Tibial nerve (tissue), 3 donors: ENCODE results near the genes PEX12 and TBC1D3B.

DNA sequence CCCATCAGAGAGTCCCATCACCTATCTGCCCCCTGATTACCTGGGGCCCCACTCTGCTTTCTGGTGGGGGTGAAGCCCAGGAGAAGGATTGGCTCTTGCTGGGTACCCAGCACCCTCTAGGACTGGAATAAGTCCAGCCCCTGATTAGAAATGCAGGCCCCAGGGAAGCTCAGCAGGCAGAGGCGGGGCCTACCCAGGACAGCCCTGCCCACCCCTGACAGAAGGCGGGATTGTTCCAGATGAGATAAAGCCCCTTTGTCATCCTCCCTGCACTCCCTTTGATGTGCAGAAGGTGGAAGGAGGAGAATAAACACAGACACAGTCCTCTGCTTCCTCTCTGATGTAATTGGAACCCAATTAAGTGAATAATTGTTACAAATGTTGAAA is 19.0 kb downstream of the TMEM132E start:
- PRO-cap = no peak
- RAMPAGE, long total RNA, 3 experiments = no peak in any of the 3 experiments

GRCh38 chr17:35021470-35022173 is 41.3 kb downstream of the LIG3 start:
- PRO-cap = no peak
- RAMPAGE, long total RNA, 3 experiments = no peak in any of the 3 experiments

- PRO-cap = no peak
- RAMPAGE, long total RNA, 3 experiments = no peak in any of the 3 experiments
These were observed 6.0 kb downstream of the RFFL start for GRCh38 chr17:35057366-35058090.

DNA sequence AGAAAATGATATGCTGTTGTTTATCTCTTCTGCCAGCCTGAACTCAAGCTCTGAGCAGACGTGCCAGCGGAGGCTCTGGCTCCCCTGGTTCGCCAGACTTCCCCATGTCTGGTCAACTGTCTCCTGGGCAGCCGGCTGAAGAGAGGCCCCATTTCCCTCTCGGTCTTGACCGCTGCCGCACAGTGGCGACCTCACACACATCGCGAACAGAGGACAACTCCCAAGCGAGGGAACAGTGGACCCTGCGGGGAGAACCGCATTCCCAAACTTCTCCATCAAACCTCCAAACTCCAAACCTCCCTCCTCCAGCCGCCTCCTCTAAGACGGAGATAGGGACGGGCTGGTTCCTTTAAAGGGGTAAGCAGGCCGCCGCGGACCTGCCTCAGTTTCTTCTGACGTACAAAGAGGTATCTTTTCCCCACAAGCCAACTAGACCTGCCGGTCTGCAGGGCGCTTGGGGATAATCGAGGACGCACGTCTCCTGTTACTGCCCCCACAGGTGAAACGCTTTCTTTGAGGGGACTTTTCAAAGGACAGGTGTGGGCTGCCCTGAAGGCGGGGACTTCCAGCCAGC is 24.9 kb upstream of the RFFL start:
- PRO-cap = no peak
- RAMPAGE, long total RNA, 3 experiments = no peak in any of the 3 experiments

DNA sequence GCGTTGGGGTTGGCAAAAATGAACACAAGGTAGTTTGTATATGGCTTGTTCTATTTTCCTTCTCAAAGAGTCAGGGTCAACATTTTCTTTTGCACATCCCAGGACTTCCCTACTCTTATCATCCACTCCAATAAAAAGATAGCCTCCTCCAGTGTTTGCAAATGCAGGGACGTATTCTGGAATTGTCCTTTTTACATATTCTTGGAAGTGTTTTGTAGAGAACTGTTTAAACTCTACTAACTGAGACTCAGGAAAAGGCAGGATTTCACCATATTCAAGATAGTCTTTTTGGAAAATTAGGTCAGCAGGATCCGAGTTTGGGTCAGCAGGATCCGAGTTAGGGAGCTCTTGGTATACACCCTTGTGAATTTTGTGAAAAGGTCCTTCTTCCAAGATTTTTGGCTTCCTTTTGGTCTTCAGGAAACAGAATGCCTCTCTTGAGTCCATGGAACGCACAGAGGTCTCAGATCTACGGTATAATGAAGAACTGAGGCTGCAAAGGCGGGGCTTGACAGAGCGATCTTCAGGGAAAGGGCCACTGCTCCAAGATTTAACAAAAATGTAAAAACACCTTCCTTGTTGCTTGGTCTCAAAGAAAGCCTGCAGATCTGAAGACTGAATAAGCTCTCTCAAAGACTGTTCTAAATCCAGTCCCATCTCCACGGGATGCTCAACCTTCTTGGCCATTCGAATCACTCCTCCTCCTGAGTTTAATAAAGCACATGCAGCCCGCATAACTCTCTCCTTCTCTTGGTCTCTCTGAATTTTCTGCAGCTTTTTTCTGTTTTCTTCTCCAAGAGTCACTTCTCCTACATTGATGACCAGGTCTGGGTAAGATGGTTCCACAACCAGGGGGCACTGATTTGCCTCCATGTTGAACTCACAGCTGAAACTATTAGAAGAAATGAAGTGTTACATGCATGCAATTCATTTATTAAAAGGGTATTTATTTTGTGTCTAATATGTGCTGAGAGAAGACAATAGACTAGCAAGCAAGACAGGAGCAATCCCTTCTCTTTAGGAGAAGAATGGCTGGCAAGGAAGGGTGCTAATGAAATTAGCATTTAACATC is 10.2 kb downstream of the SLFN11 start:
- PRO-cap = no peak
- RAMPAGE, long total RNA, 3 experiments = no peak in any of the 3 experiments

- PRO-cap = bidirectional peak, plus-strand start at chr17:35568131, minus-strand start at chr17:35567989
- RAMPAGE, long total RNA, 3 experiments = start-site peak on the plus strand in 3 of 3 experiments, at chr17:35568095-35568126 at its widest, 21 to 70 reads per replicate
These were observed 7.5 kb upstream of the SLFN14 start for GRCh38 chr17:35567736-35568988.

DNA sequence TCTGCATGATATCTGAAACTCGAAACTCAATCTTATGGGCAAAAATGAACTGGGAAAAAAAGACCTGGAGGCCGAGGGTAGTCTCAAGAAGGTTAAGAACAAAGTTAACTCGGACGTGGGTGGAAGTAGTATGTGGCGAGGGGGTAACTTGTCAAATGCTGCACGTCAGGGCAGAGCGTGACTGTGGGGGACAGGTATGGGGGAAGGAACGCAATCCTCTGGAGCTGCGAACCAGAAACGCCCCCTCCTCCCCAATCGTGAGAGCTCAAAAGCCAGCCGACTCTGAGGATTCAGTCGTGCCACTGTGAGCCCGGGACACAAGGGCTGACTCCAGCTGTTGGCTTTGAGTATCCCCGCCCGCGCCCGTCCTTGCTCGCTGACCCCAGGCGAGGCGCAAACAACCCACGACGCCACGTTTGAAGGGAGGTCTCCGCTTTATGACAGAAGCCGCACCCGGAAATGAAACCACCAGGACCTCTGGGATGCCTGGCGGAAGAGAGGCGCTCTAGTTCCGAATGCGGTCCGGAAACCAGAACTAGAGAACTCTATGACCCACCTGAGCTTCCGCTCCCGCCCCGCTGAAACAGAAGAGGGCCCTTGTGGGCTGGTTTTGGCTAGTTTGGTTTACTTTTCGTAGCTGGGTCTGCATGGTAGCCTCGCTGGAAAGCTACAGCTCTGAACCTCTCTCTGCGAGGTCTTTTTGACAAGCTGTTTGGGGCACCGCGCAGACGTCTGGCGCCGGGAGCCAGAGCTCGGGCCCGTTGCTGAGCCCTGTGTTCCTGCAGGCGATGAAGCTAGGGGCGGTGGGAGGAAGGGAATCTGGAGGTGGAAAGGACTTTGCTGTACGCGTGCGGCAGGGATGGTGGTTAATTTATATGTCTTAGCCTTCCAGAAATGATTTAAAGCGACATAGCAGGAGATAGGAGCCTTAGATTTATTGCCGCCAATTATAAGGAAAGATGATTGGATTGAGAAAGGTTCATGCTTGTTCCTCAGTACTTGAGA is at the start of gene PEX12:
TSS of gene PEX12 (minus strand) at position 442 of the 1,005 bp plus-strand sequence.
- PRO-cap = bidirectional peak, plus-strand start at position 627 of the sequence, minus-strand start at position 439 of the sequence
- RAMPAGE, long total RNA, 3 experiments = start-site peak on the minus strand in 3 of 3 experiments, centred at positions 401 to 437 of the sequence, 14 to 54 reads per replicate

GRCh38 chr17:35712866-35713803 is 18.3 kb upstream of the RASL10B start:
- PRO-cap = no peak
- RAMPAGE, long total RNA, 3 experiments = no peak in any of the 3 experiments

DNA sequence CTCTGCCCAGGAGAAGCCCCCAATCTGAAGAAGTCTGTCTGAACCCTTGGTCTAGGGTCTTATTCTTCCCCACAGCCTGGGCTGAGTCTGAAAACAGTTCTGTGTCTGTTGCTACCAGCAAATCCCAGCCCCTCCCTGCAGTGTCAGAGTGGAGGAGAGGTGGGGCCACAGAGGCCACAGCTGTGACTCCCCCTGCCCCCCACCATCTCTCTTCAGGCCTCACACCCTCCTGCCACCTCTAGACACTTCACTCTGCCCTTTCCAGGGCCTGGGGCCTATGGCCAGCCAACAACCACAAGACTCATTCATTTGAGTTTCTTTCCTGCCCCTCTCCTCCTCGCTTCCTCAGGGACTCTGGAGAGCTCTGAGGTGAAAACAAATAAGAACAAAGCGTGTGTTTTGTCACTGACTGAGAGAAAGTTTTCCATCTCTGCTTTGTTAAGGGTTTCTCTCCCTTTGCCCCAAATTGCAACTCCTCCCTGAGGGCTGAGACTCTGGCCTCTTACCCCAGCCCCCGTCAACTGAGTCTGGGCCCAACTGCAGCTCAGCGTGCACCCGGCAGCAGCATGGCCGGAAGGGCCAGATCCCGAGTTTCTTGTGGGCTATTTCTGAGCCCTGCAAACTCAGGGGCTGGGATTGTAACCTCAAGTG is 13.1 kb downstream of the C17orf50 start:
- PRO-cap = no peak
- RAMPAGE, long total RNA, 3 experiments = no peak in any of the 3 experiments

GRCh38 chr17:35774332-35775172 is 13.9 kb downstream of the C17orf50 start:
- PRO-cap = no peak
- RAMPAGE, long total RNA, 3 experiments = no peak in any of the 3 experiments

GRCh38 chr17:35799966-35800419 is 4.6 kb upstream of the MMP28 start:
- PRO-cap = unidirectional peak, minus-strand start at chr17:35800057
- RAMPAGE, long total RNA, 3 experiments = no peak in any of the 3 experiments

DNA sequence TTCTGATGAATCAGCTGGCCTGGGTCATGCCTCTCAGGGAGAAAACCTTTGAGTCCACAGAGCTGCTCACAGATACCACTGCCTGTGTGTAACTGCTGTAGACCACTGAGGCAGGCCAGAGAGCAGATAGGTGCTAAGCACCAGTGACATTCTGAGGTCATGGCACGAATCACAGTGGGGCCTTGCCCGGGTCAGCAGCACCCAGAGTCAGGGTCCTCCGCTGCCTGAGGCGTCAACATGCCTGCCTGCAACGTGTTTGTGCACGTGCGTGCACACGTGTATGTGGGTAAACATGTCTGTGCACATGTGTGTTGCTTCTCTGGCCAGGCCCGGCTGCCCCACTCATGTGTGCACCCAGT is at the start of gene TBC1D3B:
TSS of gene TBC1D3B (minus strand) at position 153 of the 359 bp plus-strand sequence.
- PRO-cap = no peak
- RAMPAGE, long total RNA, 3 experiments = no peak in any of the 3 experiments

- PRO-cap = no peak
- RAMPAGE, long total RNA, 3 experiments = no peak in any of the 3 experiments
These were observed 7.3 kb downstream of the MYO19 start for GRCh38 chr17:36527108-36527953.

DNA sequence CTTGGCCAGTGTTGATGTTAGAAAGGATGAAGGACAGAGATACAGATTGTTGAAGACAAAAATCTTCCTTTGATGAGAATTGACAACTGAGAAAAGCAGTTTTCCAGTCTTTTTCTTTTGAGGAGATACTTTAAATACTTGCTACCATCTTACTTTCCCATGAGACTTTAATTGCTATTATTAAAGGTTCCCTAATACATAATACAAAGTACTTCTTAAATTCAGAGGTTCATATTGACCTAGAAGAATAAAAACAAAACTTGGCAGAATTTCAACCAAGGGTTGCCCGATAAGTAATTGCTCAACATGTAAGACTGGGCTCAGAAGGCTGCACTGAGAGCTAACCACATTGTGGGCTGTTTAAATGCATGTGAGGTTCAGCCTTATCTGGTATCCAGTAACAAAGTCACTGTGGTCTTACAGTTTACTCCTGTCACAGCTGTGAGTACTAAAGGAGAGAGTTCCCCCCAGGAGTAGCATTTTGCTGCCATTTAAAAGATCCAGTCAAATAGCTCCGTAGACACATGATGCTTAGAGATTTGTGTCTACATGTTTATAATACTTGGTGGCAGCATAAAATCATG is 1.7 kb upstream of the DHRS11 start:
- PRO-cap = no peak
- RAMPAGE, long total RNA, 3 experiments = no peak in any of the 3 experiments

GRCh38 chr17:36594481-36595382 is 3.1 kb downstream of the DHRS11 start:
- PRO-cap = no peak
- RAMPAGE, long total RNA, 3 experiments = no peak in any of the 3 experiments

- PRO-cap = no peak
- RAMPAGE, long total RNA, 3 experiments = no peak in any of the 3 experiments
These were observed 141.3 kb downstream of the AATF start for GRCh38 chr17:37089915-37090543.

DNA sequence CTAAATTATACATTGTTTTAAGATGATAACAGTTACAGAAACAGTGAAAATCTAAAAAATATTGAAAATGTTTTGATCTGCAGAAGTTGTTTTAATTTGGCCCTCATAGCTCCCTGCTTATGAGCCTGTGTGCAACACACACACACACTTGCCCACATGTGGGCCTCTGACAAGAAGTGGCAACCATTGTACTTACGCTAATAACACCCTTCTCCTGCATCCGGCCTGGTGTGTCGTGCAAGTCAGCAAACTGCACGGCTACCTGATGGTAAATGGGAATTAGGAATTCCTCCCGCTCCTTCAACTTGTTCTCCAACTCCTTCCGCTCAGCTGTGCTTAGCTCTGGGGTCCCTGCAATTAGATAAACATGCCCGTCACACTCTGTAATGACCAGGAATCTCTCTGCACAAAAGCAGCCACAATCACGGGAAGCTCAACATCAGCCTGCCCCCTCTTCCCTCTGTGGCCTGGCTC is 148.9 kb downstream of the AATF start:
- PRO-cap = no peak
- RAMPAGE, long total RNA, 3 experiments = no peak in any of the 3 experiments

- PRO-cap = no peak
- RAMPAGE, long total RNA, 3 experiments = no peak in any of the 3 experiments
These were observed 76.2 kb upstream of the C17orf78 start for GRCh38 chr17:37299351-37300225.

DNA sequence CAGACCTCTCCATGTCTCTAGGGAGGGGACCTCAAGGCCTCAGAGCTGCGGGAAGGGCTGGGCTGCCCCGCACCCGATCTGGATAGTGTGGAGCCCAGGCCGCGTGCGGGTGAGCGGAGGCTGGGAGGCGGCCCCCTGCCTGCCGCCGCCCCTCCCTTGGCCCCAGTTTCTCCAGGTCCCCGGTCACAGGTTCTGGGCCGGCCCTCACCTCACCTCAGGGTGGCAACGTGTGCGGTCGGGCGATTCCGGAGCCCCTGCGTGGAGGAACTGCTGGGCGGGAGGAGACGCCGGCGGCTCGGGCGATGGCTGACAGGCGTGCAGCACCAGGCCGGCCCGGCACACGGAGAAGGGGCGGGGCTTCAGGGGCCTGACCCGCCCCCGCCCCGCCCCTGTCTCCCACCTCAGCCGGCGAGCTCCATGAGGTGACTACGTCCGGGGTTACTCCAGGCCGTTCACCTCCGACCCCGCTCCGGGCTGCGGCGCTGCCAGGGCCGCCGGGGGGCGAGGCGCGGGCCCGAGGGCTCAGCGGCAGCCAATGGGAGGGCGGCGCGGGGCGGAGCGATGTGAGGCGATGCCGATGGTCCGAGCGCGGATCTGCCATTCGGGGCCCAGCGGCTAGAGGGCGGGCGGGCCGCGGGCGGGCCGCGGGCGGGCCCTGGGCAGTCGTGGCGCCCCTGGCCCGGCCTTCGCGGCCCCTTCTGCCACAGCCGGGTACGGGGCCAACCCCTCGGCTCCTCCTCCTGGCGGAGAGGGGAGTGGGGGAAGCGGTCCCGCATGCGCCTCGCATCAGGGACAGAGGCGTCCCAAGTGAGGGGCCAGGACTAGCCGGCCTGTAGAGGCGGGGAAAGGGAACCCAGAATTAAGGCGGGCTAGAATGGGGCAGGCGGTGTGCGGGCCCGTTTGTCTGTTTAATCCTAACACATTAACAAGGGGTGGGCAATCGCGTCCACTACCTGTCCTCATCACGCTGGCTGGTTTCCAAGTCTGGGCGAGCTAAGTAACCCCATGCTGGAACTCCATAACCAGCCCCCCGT is 16.7 kb upstream of the C17orf78 start:
- PRO-cap = bidirectional peak, plus-strand start at position 789 of the sequence, minus-strand start at position 342 of the sequence
- RAMPAGE, long total RNA, 3 experiments = start-site peak on the minus strand in 3 of 3 experiments, centred at positions 322 to 412 of the sequence, 20 to 60 reads per replicate

- PRO-cap = no peak
- RAMPAGE, long total RNA, 3 experiments = no peak in any of the 3 experiments
These were observed 3.6 kb downstream of the SYNRG start for GRCh38 chr17:37605511-37606103.